Measurements from ENCODE around the genes CNGB1, CFAP20 and NDRG4.

DNA sequence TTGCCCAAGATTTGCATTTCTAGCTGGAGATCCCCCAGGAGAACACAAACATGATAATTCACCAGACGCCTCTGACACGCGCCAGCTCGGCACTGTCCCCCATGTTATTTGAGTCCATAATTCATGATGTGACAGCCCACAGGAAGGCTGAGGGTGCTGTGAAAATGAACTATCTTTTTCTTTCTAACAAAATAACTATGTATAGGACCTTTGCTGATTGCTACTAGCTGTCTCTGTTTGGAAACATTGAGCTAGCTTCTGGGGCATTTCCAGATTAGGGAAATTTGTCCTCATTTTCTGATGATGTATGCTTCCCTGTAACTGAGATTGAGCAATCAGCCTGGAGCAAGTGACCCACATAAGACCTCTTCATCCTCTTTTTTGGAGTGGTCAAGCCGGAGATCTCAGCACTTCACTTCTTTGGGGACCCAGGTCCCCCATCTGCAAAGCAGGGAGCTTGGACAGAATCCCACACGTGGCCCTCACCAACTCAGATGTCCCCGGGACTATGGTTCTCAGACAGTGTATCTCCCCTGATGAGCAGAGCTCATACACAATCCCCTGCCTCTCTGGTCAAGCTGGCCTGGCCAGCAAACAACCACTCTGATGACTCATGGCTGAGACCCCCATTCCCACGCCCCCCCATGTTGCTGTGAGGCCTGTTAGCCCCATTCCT, 80.5 kb downstream of the CNGB1 start:
- PRO-cap, result unidirectional peak, plus-strand start at position 387 of the sequence

- PRO-cap, result no peak
Measured at GRCh38 chr16:57970940-57971386, at the start of gene CNGB1. Gene CNGB1 (minus strand): TSS chr16:57971128.

DNA sequence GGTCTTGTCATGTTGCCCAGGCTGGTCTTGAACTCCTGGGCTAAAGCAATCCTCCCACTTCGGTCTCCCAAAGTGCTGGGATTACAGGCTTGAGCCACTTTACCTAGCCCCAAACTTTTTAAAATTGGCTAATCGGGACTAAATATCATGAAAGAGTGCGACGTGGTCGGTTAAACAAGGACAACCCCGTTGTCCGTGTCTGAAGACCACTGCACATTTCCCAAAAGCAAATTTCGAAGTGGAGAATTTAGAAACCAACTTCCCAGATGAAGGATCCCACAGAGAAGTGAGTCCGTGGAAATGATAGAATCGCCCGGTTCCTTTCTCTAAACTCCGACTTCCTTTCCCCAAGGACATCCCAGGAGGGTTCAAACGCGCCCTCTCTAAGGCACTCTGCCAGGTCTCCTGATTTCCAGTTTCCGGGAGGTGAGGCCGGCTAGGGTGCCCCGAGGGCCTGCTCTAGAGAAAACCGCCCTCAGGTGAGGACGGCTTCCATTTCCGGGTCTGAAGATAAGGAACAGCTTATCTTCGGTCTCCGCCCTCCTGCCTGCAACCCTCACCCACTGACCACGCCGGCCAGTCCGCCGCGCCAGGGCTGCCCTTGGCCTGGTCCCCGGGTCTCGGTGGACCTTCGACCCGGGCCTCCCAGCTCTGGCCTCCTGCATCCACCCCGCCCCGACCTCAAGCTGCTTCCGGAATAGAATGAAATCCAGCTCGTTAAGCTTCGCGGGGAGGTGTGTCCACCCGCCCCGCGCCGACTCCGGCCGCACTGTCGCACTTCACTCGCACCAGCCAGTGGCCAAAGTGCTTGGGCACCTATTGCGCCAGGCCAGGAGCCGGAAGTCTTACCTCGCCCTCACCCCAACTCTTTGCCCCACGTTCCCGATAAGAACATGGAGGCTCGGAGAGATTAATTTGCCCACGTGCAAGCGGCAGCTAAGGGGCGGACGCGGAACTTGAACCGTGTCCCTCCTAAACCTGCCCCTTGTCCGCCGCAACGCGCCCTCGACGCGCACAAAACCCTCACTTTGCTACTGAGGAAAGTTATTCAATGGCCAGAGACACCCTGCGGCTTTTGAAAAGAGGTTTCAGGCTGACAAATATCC, 962 bp upstream of the MMP15 start:
- PRO-cap, result no peak

DNA sequence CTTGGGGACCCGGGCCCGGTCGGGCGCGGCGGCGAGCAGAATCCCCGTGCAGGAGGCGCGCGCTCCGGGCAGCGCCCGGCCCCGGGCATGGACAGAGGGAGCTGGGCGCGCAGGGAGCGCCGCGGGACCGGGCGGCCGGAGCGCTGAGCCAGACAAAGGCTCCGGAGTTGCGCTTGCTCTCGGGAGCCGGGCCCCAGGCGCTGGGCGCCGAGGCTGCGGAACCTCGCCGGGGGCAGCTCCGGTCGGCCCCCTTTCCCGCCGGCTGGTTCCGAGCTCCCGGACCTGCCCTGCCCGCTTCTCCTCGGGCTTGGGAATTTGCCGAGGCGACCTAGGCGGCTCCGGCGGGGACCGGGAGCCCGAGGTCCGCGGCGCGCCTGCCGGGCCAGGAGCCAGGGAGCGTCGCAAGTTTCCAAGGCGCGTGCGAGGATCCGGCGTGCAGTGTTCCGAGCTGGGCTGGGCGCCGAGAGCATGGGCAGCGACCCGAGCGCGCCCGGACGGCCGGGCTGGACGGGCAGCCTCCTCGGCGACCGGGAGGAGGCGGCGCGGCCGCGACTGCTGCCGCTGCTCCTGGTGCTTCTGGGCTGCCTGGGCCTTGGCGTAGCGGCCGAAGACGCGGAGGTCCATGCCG, 443 bp downstream of the MMP15 start:
- PRO-cap, result no peak

DNA sequence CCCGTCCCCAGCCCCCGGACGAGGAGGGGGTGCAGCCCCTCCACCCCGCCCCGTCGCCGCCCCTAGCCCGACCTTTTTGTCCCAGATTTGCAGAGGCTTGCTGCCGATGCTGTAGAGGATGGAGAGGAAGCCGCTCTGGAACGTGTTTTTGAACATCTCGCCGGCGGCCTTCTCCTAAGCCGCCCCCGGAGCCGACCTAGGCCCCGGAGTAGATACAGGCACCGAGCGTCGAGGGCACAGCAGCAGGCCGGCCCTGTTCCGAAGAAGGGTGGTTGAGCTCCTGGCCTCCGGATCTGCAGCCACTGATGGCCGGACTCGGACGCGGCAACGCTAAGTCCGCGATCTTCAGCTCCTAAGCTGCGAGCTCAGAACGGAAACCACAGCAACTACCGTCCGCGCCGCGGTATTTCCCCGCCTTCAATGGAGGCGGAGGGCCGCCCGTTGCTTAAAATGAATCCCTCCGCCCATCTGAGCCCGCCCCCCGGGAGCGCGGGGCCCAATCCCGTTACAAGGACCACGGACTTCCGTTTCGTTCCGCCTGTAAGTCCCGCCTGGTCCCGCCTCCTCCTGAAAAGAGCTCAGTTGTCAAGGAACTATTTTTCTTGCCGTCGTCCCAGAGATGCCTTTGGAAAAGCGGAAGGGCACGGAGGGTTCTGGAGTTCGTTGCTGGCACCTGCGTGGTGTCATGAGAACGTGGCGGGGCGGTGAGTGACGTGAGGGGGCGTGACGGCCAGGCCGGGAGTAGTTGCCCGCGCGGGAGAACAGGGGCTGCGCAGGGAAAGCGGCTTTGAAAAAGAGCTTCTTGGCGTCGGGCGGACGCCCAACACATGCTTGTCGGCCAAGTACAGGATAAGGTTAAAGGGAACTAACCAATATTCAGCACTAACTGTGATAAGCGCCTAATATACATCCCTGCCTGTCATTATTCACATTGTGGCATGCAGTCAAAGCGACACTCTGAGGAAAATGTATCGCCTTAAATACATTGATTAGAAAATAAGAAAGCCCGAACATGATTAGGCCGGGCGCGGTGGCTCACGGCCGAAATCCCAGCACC, at the start of gene CFAP20:
TSS of gene CFAP20 (minus strand) at position 422 of the 1,057 bp plus-strand sequence.
- PRO-cap, result bidirectional peak, plus-strand start at position 744 of the sequence, minus-strand start at position 422 of the sequence

GRCh38 chr16:58264796-58265297, 15.1 kb downstream of the CCDC113 start:
- PRO-cap, result no peak

GRCh38 chr16:58265416-58266066, 15.8 kb downstream of the CCDC113 start:
- PRO-cap, result no peak

GRCh38 chr16:58318241-58318610, 23.4 kb upstream of the PRSS54 start:
- PRO-cap, result no peak

- PRO-cap, result no peak
Measured at GRCh38 chr16:58414963-58415567, 22.8 kb downstream of the GINS3 start.

DNA sequence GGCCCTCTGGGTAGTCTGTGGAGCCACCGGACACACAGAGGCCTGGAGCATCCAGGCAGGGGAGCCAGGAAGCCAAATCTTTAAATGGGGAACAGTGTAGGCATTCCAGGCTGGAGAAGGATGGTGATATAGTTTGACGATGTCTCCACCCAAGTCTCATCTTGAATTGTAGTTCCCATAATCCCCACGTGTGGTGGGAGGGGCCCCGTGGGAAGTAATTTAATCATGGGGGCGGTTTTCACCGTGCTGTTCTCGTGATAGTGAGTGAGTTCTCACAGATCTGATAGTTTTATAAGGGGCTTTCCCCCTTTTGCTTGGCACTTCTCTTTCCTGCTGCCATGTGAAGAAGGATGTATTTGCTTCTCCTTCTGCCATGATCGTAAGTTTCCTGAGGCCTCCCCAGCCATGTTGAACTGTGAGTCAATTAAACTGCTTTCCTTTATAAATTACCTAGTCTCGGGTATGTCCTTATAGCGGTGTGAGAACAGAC, 28.8 kb downstream of the GINS3 start:
- PRO-cap, result no peak

GRCh38 chr16:58424326-58424638, 32.0 kb downstream of the GINS3 start:
- PRO-cap, result no peak

GRCh38 chr16:58465658-58466099, 34.3 kb upstream of the NDRG4 start:
- PRO-cap, result no peak

DNA sequence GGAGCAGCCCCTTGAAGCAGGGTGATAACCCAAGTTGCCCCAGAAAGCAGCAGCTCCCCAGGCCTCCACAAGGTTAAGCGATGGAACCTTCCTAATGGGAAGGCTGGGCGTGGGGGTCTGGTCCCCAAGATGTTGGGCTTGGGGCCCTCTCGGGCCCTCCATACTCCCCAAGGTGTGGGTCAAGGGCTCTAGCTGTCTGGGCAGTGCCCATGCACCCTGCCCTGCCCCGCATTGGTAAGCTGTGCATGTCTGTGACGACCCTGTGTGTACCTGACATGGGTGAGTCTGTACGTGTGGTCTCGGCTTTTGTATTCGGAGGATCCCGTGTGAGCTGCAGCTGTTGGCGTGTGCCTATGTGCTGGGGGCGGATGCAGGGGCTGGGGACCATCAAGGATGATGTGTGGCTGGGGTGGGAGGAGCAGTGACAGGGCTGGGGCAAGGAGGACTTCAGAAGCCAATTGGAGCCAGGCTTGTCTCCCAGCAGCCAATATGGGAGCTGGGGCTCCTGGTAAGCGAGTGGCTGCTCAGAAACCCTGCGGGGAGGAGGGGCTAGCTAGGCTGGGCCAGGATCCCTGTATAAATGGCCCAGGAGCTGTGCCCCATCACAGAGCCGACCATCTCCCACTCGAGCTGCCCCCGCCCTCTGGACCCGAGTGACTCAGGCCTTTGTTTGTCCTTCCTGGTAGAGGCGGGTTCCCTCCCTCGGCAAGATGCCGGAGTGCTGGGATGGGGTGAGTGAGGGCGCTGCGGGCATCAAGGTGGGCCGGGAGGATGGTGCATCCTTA, at the start of gene NDRG4:
TSS of gene NDRG4 (plus strand) at position 605 of the 785 bp plus-strand sequence.
- PRO-cap, result no peak

- PRO-cap, result no peak
Measured at GRCh38 chr16:58500324-58500940, 489 bp downstream of the NDRG4 start.

- PRO-cap, result no peak
Measured at GRCh38 chr16:58551511-58551900, 36.2 kb downstream of the SETD6 start.

- PRO-cap, result no peak
Measured at GRCh38 chr16:58665060-58665783, 19.3 kb downstream of the SLC38A7 start.

GRCh38 chr16:58683185-58683896, 1.2 kb downstream of the SLC38A7 start:
- PRO-cap, result no peak

DNA sequence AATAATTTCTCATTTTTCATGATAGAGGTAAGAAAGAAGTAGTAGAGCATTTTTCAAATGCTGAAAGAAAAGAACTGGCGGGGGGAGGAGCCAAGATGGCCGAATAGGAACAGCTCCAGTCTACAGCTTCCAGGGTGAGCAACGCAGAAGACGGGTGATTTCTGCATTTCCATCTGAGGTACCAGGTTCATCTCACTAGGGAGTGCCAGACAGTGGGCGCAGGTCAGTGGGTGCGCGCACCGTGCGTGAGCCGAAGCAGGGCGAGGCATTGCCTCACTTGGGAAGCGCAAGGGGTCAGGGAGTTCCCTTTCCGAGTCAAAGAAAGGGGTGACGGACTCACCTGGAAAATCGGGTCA, 1513.6 kb downstream of the CDH8 start:
- PRO-cap, result no peak

DNA sequence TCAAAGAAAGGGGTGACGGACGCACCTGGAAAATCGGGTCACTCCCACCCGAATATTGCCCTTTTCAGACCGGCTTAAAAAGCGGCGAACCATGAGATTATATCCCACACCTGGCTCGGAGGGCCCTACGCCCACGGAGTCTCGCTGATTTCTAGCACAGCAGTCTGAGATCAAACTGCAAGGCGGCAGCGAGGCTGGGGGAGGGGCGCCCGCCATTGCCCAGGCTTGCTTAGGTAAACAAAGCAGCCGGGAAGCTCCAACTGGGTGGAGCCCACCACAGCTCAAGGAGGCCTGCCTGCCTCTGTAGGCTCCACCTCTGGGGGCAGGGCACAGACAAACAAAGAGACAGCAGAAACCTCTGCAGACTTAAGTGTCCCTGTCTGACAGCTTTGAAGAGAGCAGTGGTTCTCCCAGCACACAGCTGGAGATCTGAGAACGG, 234.5 kb downstream of the CDH8 start:
- PRO-cap, result no peak

DNA sequence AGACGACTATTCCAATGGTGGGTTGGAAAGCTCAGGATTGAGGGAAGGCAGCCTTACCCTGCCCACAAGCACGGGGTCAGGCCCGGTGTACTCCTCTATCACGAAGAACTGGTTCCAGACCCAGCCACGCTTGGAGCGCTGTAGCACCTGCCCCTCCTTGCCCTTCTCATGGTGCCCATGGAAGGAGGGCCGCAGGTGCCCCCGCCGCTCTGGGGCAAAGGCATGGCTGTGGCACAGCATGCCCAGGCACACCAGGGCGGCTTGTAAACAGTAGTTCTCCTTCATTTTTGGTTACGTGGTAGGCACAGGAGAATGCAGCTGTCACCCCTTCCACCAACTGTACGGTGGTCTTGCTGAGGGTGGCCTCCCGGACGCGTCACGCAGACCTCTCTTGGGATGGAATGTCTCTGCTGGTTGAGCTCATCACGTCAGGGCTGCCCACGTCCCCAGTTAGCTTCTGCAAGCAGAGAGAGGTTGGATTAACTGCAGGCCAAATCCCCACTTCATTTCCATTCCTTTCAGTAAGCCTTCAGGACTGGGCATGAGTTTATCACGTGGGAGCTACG, 117.2 kb downstream of the CDH11 start:
- PRO-cap, result no peak